Cardiac atrium fibroblast (primary cell): ENCODE data around the genes ADNP and NFATC2.

DNA sequence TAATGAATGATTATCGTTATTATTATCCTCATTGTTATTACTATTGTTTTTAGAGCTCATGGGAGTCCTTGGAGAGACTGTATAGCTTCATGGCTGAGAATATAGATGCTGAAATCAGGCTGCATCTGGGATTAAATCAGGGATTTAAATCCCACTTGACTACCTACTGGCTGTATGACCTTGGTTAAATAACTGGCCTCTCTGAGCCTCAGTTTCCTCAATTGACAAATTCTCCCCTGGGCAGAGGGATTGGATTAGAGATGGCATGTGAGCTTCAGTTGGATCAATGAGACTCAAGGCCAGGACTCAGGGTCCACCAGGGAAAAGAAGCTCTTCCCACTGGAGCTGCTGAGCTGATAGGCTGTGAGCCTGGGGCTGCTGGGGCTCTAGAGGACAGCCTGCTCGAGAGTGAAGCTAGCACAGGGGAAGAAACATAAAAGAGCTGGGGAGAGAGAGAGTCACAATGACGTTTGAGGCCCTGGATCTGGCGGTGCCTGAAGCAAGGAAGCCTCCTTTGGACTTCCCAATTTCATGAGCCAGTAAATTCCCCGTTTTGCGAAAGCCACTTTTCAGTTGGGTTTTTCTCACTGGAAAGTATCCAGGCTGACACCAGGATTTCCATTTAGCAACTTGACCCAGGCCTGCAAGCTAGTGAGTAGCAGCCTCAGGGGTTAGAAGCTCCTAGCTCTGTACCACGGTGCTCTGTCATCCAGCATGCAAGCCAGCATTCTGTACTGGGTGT, 7.4 kb upstream of the PTPN1 start:
- RAMPAGE, long total RNA, result no peak

DNA sequence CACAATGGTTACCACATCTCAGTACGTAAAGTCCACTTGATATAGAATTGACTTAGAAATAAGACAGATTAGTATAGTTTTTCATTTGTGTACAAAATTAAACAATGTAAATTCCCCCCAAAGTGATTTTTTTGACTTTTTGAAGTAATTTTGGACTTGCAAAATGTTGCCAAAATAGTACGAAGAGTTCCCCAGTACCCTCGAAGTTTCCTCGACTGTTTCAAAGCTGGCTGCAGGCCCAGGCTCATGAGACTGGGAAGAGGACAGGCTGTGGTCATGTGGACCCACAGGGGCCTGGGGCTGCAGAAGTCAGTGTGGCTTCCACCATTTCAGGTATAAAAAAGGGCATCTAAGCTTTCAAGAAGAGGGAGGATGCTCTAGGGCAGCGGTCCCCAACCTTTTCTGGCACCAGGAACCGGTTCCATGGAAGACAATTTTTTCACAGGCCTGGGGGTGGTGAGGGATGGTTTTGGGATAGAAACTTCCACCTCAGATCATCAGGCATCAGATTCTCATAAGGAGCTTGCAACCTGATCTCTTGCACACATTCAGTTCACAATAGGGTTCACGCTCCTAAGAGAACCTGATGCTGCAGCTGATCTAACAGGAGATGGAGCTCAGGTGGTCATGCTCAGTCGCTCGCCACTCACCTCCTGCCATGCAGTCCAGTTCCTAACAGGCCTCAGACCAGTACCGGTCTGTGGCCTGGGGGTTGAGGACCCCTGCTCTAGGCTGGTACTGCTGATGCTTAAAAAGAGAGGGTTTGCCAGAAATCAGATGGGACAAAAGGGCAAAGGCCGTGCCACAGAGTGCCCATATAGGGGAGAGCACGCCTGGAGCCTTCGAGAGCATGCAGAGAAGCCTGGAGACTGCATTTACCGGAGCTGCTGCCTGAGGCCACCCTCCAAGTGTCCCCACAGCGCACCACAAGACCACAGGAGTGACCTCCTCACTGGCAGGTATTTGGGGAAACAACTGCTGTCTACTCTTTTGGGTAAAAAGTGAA, 75.2 kb downstream of the PTPN1 start:
- RAMPAGE, long total RNA, result no peak

DNA sequence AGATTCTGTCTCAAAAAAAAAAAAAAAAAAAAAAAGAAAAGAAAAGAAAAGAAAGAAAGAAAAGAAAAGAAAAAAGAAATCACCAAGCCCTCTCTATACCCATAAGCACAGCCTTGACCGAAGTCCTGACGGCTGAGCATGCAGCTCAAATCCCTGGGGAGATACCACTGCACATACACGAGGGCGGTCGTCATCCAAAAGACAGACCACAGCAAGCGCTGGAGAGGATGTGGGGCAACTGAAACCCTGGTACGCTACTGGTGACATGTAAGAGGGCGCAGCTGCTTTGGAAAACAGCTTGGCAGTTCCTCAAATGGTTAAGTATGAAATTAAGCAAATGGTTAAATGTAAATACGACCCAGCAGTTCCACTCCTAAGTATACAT, 38.8 kb downstream of the RIPOR3 start:
- RAMPAGE, long total RNA, result no peak

DNA sequence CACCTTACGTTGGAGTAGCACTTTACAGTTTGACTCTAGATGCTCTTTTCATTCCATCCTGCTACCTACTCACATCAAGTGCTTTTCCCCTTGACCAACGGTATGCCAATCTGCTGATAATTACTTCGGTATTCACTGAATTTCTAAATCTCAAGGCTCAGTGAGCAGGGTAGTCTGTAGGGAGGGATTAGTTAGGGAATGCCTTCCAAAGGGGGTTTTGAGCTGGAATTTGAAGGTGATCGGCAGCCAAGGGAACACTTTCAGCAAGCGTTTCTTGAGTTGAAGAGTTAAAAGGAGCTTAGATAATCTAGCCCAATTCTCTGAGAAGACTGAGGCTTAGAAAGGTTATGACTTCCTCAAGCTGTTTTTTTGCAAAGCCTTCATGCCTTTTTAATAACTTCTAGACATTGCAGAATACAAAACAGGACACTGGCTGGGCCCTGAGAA, 1.0 kb downstream of the PARD6B start:
- RAMPAGE, long total RNA, result no peak

DNA sequence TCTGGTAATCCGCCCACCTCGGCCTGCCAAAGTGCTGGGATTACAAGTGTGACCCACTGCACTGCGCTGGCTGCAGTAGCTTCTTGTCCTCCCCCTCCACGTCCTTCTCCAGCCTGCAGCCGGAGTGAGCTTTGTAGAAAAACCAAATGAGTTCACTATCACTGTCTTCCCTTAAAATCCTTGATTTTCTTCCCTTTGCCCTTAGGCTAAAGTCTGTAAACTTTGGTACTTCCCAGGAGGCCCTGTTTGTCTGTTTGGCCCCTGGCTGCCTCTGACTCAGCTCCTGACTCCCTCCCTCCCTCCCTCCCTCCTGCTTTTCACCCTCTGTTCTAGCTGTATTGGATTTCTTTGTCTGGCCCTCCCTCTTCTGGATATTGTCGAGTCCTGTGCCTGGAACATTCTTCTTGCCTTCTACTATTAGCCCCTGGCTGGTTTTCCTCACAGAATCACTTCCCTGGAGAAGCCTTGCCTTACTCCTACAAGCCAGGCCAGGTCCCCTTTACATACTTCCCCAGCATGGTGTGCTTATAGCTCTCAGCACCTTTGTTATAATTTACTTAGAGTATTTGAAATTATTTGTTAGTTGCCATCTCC, 13.1 kb downstream of the PARD6B start:
- RAMPAGE, long total RNA, result no peak

DNA sequence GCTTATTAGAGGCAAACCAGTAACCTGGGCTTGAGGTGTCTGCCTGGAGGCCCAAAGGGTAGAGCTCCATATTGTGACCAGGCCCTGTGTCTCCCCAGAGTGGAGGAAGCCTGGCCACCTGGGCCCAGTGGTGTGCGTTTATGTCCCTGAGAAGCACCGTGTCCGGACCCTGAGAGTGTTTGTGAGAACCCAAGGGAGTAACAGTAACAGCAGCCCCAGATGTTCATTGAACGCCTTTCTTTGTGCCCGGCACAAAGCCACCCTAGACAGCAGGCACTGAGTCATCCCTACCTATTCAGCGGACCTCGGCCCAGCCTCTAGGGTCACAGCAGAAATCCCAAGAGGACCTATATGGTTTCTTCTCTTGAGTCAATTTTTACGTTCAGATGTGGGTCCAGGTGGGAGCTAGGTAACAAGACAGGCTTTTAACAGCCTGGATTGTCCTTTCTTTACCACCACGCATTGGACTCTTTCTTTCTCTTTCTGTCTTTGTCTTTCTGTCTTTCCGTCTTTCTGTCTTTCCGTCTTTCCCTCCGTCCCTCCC, 24.5 kb downstream of the BCAS4 start:
- RAMPAGE, long total RNA, result no peak

DNA sequence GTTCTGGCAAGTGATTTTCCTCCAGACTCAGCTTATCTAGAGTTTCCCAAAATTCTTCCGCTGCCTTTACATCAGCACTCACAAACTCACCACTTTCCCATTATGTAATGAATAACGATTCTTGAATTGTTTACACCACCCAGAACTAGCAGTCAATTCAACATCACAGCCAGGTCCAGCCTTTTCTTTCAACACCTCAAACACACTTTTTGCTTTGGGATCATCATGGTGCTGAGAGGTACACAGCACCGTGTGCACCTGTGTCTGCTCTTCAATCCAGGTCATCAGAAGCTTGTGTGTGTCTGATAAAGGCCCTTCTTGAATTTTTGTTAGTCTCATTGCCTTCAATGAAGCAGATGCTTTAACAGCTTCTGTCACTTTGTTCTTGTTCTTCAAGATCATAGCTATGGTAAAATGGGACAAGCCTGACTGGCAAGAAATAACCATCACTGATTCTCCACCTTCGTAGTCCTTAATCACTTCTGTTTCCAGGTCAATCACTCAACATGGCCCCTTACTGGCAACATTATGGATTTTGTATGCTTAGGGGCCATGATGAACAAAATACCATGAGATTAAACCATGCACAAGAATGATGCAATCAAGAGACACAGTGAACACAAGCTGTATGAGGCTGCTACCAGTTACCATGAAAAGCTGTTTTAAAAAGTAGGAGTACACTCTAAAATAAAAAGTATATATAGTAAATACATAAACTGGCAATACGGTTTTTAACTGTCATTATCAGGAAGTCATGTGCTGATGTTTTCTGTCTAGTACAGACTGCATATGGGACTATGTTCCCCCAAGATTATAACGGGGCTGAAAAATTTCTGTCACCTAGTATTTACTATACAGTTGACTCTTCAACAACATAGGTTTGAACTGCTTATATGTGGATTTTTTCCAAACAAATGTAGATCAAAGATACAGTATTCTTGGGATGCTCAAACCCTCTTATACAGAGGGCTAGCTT, 32.8 kb downstream of the ADNP start:
- RAMPAGE, long total RNA, result no peak

- RAMPAGE, long total RNA, result no peak
These were observed 822 bp downstream of the ADNP start for GRCh38 chr20:50930442-50930787.

GRCh38 chr20:50930788-50931549, at the start of gene ADNP:
Gene ADNP (minus strand): TSS chr20:50931437.
- RAMPAGE, long total RNA, result no peak

GRCh38 chr20:51084277-51084709, 61.4 kb upstream of the KCNG1 start:
- RAMPAGE, long total RNA, result no peak

- RAMPAGE, long total RNA, result no peak
These were observed 32.8 kb downstream of the NFATC2 start for GRCh38 chr20:51509683-51510173.

DNA sequence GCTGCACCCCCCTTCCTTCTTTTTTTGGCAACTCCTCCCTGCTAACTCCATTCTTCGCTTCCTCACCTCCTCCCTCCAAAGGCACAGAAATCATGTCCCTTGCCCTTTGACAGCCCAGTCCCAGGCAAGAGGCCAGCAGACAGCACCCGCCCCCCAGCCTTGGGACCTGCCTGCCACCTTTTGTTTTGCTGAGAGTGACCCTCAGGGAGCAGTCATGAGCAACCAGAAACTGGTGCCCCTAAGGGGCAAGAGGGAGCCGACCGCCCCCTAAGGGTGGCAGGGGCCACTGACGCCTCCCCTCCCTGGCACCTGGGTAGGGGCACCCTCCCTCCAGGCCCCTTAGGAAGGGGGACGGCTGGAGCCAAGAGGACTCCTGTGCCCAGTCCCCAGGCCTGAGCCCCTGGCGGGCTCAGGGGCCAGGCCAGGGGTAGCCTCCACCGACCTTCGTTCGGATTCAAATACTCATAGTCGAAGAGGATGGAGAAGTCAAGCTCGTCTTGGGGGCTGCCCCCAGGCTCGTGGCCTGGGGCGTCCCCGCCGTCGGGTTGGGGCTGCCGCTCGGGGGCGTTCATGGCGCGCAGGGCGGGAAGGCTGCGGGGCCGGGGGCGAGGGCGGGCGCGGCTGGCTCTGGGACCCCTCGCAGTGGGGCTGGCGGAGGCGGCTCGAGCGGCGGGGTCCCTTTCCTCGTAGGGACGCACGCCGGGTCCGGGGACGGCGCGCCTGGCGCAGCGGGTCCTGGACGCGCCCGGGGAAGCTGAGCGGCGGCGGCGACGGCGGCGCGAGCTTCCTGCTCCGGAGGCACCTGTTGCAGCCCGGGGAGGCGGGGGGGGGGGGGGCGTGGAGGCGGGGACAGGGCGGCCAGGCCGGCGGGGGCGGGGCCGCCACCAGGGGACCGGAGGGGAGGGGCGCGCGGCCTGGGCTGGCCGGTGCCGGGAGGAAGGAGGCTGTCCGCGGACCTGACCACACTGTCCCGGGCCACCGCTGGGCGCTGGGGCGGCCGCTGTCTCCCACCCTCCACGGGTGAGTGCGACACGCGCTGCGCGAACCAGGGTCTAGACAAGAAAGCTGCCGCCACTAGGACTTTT, at the start of gene NFATC2:
Gene NFATC2 (minus strand): TSS at position 792 of the 1,085 bp plus-strand sequence.
- RAMPAGE, long total RNA, result no peak

DNA sequence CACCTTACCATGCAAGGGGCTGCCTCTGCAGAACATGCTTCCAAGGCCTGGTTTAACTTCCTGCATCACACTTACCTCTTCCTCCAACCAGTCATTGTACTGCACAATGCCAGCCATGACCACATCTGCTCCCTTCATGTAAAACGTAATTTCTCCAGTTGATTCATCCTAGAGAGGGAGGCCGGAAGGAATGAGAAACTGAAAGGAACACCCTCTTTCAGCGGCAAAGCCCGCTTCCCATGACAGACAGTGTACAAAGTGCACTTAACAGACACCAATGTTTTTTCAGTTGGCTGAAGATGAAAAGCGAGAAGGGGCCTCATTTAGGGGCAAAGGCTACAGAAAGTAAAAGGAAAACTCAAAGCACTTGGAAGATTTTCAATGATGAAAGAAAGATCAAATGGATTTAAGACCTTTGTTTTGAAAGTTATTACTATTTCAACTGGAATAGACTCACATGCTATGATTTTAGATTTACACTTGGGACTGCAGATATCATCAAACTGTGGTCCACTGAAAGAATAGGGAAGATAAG, 86.5 kb upstream of the NFATC2 start:
- RAMPAGE, long total RNA, result no peak

DNA sequence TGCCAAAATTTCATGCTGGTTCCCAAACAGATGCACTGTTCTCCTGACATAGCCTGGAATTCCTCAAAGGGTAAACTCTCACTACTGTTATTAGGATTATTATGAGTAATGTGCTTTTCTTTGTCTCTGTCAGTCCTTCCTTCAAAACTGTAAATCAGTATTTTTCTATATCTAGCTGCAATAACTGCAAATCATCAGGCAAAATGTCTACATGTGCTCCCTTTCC, 185.7 kb downstream of the ZFP64 start:
- RAMPAGE, long total RNA, result no peak

DNA sequence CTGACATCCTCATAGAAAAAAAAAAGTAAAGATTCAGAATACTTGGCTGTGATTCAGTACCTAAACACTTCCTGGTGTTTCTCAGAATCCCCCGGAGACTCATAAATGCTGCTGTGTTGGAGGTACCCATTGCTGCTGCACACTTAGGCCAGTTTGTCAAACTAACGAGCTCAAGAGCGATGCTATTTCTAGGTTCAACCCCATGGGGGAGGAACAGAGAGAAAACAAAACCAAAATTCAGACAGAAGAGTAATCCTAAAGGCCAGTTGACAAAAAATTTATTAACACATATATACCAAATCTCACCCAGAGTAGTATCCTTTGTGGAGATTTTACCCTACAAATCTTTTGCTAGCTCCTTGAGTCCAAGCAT, 38.9 kb upstream of the ZFP64 start:
- RAMPAGE, long total RNA, result no peak

GRCh38 chr20:52616450-52617036, 355.6 kb upstream of the TSHZ2 start:
- RAMPAGE, long total RNA, result no peak

GRCh38 chr20:53031130-53032044, 59.2 kb downstream of the TSHZ2 start:
- RAMPAGE, long total RNA, result no peak

DNA sequence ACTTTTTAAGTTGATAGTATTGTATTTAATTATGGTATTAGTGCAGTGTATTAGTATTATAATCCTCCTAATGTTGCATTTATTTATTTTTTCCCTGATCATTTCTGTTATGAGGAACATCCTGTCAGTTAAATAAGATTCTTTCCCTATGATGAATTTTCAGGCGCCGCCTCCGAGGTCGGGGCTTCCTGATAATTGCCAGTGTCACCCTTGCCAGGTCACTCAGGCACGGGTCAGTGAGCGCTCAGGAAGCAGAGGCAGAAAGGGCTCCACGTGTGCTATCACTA, 64.8 kb downstream of the TSHZ2 start:
- RAMPAGE, long total RNA, result no peak

DNA sequence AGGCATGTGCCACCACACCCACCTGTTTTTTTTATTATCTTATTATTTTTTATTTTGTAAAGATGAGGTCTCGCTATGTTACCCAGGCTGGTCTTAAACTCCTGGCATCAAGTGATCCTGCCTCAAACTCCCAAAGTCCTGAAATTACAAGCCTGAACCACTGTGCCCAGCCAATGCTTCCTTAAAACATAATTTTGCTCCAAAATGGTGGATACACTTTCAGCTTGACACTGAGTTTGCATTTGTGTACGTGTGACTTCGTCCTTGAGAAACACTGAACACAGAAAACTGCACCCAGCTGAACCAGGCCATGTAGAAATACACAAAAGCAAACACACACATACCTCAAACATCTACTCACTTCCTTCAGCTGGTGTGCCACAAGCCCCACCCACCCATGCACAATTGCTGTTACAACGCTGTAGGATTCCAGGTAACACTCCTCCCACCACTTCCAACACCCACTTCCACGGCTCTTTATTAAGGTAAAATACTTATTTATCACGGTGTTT, 109.1 kb downstream of the TSHZ2 start:
- RAMPAGE, long total RNA, result no peak

DNA sequence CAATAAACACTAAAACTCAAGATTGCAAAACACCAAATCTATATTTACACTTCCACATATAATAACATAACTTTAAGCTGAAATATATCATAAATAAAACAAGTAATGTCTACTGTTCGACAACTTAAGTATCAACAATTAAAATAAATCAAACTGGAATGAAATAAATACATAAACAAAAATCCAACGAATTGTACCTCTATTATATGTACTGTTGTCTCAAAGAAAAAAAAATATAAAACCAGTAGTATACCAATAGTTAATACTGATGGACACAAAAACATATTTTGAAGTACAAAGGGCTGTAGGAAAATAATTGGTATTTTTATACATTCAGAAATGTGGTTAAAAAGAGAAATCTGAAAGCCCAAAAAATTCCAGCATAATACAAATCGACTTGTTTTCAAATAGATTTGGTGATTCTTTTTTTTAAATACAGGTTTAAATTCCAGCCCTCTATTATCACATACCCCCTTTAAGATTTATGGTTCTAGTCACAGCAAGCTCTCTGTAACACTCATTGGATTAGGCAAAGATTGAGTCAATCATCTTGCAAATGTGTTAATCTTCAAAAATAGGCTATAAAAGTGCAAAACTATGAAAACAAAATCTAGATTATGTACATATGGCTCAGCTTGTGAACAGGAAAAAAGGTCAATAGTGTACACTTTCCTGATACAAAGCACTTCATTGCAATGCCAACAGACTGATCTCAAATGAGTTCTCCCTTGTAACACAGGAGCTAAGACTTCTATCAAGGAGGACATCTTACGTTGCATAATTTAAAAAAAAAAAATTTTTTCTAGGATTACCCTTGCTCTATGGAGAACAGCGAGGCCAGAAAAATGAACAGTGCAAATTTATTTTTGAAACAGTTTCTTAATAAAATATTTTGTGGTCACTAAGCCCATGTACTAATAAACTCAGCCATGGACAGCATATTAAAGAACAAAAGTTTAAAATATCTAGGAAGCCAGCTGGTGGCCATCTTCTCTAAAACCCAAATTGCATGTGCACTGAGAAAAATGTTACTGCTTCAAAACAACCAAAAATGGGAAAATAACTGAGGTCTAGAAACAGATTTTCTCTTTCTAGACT, 26.2 kb downstream of the ZNF217 start:
- RAMPAGE, long total RNA, result no peak